Epithelial cell of alveolus of lung (primary cell): ENCODE results near the genes CENPP and OGN.

DNA sequence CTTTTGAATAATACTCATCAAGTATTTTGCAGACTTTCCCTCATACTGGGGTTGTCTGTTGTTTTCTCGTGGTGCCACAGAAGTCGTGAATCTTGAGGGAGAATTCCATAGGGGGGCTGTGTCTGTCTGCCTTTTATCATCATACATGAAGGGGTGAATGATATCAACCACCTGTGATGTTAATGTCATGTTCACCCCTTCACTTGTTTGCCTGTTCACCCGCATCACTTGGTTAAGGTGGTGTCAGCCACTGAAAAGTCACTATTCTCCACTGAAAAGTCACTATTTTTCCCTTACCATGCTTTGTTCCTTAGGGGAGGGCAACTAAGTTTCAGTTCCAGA, 484.3 kb downstream of the GADD45G start:
- RAMPAGE, long total RNA, result no peak
- RRBS, result no CpG with 5 or more reads among the region's 3 CpGs

DNA sequence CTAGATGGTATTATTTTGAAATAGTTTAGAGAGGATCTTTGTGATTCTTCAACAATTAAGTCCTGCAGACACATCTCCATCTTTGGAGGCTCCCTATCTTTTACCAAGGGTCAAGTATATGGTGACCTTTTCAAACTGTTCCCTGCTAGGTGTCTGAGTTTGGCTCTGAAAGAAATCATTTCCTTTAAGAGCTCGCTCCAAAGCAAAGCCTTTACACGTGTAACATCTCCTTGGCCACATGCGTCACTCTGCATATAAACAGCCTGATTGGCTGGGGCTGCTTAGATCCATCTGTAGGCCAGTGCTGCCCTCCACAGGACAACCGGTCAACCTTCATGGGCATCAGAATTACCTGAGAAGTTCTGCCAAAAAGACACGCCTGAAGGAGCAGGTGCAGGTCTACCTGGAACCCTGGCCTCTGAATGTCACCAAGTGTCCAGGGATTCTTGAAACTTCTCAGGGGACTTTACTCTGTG, 497.4 kb downstream of the GADD45G start:
- RAMPAGE, long total RNA, result no peak
- RRBS, result no CpG with 5 or more reads among the region's 5 CpGs

- RAMPAGE, long total RNA, result no peak
- RRBS, result no CpG with 5 or more reads among the region's 11 CpGs
Observed at GRCh38 chr9:90432728-90433378, 209.8 kb downstream of the DIRAS2 start.

GRCh38 chr9:90835062-90835485, 33.5 kb downstream of the SYK start:
- RAMPAGE, long total RNA, result no peak
- RRBS, result no CpG with 5 or more reads among the region's 6 CpGs

DNA sequence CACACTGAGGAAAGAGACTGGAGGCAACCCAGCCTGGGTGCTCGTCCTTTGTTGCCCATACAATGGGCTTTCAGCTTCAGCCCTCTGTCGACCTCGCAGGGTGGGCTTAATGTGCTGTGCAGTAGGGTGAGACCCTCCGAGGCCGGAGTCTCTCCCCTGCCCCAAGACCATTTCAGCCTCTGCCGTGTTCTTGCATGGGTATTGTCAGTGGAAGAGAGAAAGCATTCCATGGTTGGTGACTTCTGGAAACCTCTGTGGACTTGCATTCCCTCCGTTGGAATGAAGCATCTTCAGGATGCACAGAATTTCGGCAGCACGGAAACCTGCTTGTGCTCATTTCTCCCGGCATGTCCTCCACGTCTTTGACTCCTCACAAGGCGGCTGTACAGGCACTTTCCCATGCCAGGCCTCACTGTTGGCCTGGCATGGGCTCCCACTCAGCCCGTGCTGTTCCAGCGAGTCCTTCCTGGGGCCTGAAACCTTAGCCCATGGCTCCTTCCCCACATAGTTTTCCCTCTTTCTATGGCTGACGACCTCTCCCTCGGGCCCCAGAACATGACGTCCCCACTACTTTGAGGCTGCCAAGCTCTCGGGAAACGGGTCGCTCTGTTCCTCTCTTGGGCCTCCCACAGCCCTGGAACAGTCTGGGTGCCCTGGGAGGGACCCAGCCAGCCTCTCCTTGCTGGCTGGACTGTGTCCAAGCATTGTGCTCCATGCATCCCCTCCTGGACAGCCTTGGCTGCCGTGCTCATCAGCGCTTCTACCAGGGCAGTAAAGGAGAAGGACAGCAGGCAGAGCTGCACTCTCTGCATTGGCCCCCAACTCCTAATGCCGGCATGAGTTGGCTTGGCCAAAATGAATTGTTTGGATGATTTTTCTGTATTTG, 118.1 kb downstream of the SYK start:
- RAMPAGE, long total RNA, result no peak
- RRBS, result no CpG with 5 or more reads among the region's 23 CpGs

DNA sequence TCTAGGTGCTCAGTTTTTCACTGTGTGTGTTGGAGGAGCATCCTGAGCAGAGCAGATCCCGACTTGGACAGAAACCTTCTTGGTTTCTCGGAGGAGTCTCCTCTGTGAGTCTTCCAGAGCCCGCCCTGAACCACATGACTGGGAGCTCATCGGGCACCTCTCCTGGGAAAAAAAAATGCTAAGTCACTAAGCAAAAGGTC, 255.3 kb downstream of the AUH start:
- RAMPAGE, long total RNA, result no peak
- RRBS, result no CpG with 5 or more reads among the region's 4 CpGs

- RAMPAGE, long total RNA, result no peak
- RRBS, result no CpG with 5 or more reads among the region's 33 CpGs
Observed at GRCh38 chr9:91117908-91118500, 243.7 kb downstream of the AUH start.

DNA sequence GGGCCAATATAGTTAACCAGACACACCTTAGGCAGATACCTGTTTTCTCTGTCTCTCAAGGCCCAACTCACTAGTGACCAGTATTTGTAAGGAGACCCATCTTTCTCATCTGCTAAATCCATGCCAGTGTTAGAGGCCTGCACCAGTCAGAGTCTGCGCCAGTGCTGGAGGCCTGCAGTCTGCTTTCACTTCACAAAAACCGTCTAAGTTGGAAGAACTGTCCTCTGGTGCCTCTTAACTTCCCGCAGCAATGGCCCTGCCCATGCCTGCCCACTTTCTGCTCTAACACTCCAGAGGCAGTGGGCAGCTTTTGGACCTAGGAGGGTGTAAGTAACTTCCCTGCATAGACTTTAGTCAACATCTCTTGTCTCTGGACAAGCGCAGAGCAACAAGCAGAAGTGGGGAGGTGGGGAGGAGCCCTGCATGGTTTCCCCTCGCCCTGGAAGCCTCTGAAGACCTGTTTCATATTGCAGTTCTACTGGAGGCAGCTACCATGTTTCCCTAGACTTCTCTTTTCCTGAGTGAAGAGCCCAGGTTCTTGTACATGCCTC, 152.9 kb downstream of the AUH start:
- RAMPAGE, long total RNA, result no peak
- RRBS, result no CpG with 5 or more reads among the region's 5 CpGs

GRCh38 chr9:91241939-91242441, 119.7 kb downstream of the AUH start:
- RAMPAGE, long total RNA, result no peak
- RRBS, result no CpG with 5 or more reads among the region's 4 CpGs

DNA sequence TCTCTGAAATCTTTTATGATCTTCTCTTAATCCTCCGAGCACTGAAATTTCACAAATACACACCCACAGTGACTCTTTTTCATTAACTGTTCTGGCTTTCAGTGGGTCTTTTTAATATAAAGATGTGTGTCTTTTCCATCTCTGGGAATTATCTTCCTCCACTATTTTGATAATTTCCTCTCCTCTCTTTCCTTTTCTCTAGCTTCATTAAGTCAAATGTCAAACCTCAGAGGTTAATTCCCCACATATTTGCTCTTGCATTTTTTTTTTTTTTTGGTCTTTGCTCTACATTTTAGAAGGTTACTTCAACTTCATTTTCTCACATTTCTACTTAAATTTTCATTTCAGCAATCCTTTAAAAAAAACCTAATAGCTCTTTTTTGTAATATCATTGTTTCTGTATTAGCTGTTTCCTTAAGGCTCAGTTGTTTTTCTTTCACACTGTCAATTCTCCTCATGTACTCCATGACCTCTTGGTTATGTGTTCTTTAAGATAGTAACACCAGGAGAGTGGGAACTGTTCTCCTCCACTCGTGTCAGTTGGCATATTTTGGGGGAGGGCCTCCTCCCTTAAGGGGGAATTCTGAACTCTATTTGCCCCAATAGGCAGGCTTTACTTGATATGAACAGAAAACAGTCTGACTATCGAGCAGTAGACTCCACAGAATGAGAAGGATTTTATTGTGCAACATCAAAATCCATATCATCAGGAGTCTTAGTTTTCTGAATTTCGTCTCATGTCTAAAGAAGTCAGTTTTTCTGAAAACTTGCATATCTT, 96.5 kb downstream of the AUH start:
- RAMPAGE, long total RNA, result no peak
- RRBS, result no CpG with 5 or more reads among the region's 4 CpGs

DNA sequence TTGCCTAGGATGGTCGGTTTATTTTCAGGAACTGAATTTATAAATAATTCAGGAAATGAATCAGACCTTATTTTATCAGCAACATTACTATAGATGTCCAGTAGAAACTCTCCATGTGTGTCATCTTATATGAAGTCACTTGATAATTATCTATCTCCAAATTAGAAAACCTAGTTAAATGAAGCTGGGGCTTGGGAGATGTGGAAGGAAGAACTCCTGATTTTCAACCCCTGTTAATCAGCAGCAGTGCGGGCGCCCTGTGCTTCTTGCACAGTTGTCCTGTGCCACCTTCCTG, 13.4 kb upstream of the AUH start:
- RAMPAGE, long total RNA, result no peak
- RRBS, result no CpG with 5 or more reads among the region's 3 CpGs

DNA sequence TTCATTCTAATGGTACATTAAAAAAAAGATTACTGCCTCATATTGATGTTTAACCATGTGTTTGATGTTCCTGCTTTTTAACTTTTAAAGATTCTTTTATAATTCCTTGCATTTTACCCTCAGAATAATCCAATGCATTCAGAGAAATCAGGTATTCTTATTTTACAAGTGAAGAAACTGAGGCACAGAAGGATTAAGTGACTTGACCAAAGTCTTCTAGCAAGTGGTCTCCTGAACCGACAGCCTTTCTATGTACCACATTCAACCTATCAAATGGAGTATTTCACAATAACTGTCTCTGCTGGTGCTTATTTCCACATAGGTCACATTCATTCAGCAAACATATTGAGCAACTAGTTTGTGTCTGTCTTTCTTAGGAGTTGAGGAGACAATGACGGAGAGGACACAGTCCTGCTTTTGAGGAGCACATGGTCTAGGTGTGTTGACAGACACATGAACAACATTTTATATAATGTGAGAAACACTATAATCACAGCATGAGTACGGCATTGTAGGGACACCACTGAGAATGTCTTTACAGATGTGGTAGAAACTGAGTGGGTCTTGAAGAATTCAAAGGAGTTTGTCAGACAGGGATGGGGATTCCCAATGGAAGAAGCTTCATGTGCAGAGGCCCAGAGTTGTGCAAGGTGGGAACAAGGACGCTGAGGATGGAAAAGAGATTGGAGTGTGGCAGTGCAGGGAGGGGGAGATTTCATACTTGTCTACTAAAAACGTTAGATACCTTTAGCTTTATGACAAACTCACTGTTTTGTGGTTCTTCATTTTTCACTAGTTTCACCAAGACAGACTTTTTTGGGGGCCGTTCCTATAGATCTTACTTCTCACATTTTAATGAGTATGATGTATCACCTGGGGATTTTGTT, 28.5 kb downstream of the NFIL3 start:
- RAMPAGE, long total RNA, result no peak
- RRBS, result no CpG with 5 or more reads among the region's 6 CpGs

DNA sequence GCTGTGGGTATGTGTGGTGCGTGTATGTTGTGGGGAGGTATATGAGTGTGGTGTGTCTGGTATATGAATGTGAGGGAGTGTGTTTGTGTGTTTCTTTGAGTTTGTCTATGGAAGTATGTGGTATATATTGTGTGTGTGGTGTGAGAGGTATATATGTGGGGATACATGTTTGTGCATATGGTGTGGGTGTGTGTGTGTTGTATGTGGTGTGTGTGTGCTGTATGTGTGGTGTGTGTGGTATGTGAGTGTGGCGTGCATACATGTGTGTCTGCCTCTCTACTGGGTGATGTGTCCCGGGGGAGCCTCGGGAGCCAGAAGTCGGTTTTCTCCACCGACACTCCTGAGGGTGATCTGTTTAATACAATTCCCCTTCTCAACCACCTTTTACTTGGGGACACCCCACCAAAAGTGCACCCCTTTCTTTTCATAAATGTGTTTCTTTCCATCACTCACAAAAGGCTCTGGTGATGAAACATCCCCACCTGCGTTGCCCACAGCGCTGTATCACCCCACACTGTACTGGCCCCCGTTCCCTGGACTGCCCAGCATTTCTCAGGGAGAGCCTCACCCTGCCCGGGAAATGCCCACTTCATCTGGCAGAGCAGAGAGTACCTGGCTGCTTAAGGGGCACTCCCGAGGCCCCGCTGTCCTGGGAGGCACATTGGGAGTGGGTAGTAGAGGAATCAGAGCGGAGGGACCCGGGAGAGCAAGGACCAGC, 110.4 kb downstream of the ROR2 start:
- RAMPAGE, long total RNA, result no peak
- RRBS, result 72% methylated on average over 1 of the region's 14 CpGs

DNA sequence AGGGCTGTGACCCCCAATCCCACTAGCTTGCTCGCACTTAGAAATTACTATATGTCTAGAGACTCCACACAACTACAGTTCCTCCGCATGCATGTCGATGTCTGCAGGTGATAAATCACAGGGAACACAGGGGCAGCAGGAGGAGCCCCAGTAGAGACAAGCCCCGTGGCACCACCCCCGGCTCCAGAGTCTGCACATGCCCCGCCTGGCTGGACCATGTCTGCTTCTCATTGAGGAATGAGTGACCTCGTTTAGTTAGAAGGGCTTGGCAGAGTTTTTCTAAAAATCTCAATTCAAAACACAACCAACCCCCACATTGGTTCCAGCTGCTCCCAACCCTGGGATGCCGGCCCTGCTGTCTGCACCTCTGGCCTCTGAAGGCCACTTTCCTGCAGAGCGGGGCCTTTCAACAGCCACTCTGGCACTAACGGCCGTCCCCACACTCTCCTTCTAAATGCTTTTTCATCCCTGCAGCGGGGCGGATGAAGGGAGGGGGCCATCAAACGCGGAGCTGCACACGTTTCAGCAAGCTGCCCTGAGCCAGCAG, 106.4 kb downstream of the ROR2 start:
- RAMPAGE, long total RNA, result no peak
- RRBS, result no CpG with 5 or more reads among the region's 16 CpGs

DNA sequence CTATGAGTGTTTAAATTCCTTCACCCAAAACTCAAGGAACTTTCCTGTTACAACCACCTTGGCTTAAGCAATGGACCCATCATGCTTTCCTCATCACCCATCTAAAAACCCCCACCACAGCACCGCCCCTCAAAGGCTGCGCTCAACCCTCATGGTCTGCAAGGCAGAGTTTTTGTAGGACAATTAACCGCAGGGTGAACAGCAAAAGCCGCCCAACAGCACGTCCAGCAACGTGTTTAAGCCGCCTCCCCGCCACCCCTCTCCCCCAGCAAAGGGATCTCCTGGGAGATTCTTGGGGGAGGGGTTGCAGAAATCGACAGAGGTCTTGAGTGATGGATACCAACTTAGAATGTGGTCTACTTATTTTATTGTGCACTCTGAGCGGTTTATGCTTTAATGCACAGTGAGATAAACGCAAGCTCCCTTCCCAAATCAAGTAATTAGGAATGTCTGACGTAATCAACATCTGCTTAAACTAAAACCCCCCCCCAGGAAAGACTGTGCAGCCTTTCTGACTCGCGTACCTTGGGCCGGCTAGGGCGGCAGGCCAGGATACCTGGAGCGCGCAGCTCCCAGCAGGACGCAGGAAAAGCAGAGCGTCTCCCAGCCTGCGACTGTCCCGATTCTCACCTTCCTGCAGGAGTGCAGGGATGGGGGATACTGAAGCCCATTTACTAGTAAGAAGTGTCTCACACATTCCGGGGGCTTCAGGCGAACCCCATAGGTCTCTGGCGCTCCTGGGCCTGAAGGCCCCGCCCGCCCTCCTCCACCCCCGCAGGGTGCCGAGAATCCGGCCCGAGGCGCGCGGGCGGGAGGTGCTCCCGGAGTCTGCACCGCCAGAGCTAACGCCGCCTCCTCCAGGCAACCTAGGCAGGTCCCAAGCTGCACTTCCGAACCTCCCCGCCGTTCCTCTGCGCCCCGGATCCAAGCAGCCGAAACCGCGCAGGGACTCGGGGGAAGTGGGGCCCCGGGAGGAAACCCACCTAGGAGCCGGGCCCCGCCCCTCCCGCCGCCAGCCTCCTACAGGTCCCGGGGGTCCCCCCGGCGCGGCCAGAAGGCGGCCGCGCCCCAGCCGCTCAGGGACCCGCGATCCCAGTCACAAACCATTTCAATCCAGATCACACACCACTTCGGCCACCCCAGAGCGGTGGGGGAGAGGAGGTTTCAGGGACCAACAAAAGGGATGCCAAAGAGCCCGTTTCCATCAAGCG, 1.5 kb downstream of the ROR2 start:
- RAMPAGE, long total RNA, result no peak
- RRBS, result 1% methylated on average over 26 of the region's 67 CpGs

DNA sequence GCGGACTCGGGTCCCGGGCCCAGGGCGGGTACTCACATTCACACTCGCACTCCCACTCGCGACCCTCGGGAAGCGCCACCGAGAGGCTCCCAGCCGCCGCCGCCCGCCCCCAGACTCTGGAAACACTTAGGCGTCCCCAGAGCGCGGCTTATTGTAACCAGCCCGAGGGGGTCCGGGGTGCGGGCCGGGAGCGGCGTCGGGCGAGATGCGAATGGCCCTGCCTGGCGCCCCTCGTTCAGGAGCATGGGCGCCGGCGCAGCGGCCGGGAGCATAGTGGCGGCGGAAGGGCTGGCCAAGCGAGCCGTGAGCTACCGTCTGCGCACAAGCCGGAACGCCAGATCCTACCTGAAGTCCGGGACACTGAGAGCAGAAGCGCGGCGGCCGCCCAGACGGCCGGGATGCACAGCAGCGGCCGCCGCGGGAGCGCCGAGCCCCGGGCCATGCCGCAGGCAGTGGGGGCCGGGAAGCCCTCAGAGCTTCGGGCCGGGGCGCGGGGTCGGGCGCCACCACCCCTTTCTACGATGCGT, 443 bp downstream of the ROR2 start:
- RAMPAGE, long total RNA, result no peak
- RRBS, result 1% methylated on average over 35 of the region's 65 CpGs

DNA sequence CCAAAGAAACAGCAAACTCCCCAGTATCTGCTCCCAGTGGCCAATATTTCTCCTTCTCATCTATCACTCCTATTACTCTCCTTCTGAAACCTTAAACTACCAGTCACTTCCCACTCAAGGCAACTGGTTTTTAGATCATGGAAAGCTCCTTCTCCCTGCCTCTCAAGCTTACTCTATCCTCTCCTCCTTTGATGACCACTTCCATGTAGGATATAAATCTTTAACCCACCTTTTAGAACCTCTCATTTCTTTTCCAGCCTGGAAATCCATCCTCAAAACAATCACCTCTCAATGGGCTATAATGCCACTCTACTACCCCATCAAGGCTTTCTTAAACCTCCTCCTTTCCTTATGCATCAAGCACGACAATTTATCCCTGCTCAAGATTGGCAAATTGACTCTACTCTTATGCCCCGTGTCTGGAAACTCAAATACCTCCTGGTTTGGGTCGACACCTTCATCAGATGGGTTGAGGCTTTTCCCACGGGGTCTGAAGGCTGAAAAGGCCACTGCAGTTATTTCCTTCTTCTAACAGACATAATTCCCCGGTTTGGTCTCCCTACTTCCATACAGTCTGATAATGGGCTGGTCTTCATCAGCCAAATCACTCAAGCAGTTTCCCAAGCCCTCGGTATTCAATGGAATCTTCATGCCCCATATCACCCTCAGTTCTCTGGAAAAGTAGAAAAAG, 38.7 kb downstream of the SPTLC1 start:
- RAMPAGE, long total RNA, result no peak
- RRBS, result no CpG with 5 or more reads among the region's 6 CpGs

GRCh38 chr9:92292893-92293114, 693 bp downstream of the IARS1 start:
- RAMPAGE, long total RNA, result no peak

DNA sequence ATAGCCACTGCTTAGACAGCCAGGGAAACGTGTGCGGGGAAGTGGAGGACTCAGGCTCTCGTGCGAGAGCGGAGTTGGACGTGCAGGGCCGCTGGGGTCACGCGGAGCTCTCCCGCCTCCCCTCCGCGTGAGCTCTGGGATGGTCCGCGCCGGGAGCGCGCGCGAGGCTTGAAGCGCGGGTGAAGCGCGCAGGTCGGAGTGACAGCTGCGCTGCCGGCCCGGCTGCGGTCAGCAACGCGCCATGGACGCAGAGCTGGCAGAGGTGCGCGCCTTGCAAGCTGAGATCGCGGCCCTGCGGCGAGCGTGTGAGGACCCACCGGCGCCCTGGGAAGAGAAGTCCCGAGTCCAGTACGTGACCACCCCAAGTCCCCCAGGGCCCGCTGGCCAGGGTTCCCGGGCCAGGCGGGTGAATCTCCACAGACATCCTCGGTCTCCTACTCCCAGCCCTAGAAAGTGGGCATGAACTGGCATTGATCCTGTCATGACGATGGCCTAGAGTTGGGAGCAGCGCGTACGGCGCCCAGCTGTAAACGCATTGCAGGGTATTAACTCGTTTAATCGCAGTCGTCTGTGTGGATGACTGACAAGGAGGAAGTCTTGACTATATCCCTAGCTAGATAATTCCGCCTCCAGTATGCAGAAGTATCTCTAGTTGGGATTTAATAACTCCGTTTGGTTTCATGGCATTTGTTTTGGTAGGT, at the start of gene CENPP:
Gene CENPP (plus strand): TSS at position 196 of the 701 bp plus-strand sequence.
- RAMPAGE, long total RNA, result start-site peak on the plus strand centred at position 174 of the sequence, 45 bp wide, 22 and 118 reads in 2 replicates
- RRBS, result 1% methylated on average over 28 of the region's 57 CpGs

- RAMPAGE, long total RNA, result no peak
- RRBS, result no CpG with 5 or more reads among the region's 2 CpGs
Observed at GRCh38 chr9:92404447-92404903, at the start of gene OGN. Gene OGN, minus strand, starts transcription at chr9:92404578.